Iris pigment epithelial cell (primary cell): ENCODE results near the gene ECT2L.

GRCh38 chr6:138183283-138183792, 21.6 kb downstream of the ARFGEF3 start:
- RRBS: no CpG with 5 or more reads among the region's 6 CpGs

GRCh38 chr6:138540354-138540947, 41.2 kb upstream of the NHSL1 start:
- RRBS: no CpG with 5 or more reads among the region's 4 CpGs

DNA sequence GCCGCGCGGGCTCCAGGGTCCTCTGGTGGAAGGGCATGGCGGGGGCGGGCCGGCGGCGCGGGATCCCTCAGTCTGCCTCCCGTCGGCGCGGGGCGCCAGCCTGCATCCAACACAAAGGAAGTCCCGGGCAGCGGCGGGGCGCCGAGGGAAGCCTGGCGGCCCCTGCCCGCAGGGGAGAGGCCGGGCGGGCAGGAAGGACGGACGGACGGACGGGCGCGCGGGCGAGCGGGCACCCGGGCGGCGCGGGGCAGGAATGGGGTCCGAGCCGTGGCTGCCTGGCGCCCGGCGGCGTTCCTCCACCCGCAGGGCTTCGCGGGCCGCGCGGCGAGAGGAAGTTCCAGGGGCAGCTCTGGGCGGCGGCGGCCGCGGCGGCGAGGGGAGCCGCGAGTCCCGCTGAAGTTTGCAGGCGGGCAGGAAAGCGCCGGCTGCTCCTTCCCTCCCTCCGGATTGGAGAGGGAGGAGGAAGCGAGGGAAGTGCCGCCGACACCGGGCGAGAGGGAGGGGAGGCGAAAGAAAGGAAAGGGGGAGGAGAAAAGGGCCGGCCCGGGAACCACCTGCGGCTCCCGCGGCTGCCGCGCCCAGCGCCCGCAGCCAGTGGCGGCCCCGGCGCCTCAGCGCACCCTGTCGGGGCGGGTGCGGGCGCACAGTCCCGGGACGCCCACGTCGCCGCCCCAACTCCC, 80.7 kb upstream of the CCDC28A start:
- RRBS: 2% methylated on average over 62 of the region's 91 CpGs

GRCh38 chr6:138795555-138796676, at the start of gene ECT2L:
TSS of gene ECT2L (plus strand) at chr6:138796087.
- RRBS: 8% methylated on average over 13 of the region's 53 CpGs

DNA sequence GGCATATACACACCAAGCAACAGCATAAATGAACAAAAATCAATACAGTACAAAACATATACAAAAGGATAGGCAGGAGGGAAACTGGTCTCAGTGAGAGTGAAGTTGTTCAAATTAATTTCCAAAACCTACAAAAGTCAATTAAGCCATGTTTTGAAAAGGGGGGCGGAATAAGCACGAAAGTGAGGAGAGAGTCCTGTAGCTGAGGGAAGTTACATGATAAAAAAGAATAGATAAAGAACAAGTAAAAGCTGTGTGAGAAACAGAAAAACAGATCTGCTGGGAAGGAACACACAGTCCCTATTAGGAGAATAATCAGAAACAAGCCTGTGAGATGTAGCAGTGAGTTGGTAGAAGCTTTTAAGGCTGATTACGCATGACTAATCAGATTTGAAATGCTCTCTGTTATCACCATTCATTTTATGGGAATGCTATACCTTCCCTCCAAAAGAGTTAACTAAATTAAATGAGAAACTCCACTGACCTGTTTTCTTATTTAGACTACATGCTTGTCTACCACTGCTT, 15.9 kb downstream of the REPS1 start:
- RRBS: no CpG with 5 or more reads among the region's 3 CpGs

GRCh38 chr6:139014985-139015535, 13.5 kb upstream of the ABRACL start:
- RRBS: no CpG with 5 or more reads among the region's 3 CpGs

- RRBS: no CpG with 5 or more reads among the region's 5 CpGs
Measured at GRCh38 chr6:139133453-139133652, 1.5 kb upstream of the HECA start.

DNA sequence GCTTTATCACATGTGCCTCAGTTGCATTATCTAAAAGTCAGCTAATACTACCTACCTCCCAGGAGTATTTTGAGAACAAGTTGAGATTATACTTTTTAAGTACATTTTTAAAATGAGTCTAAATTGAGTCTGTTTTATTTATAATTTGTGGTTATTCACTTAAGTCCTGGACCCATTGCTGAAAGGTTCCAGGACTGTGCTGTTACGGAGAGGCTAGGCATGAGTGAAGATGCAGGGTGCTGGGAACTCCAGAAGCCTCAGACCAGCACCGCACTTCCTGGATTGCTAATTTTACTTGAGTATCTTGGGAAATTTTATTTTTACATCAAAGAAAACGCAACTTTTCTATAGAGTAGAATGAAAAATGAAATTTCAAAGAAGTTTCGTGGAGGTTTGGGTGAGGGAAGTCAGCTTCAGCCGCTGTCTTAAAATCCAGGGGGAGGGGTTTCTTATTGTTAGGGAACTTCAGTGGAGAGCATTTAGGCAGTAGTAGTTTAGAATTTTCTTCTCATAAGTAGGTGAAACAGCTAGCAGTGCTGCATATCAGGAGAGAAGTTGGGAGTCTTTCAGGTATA, 41.4 kb downstream of the HECA start:
- RRBS: no CpG with 5 or more reads among the region's 5 CpGs

GRCh38 chr6:139373669-139373961, 833 bp downstream of the CITED2 start:
- RRBS: 2% methylated on average over 5 of the region's 22 CpGs

- RRBS: no CpG with 5 or more reads among the region's 10 CpGs
Measured at GRCh38 chr6:139539775-139540183, 165.3 kb upstream of the CITED2 start.

GRCh38 chr6:139981806-139982186, 607.3 kb upstream of the CITED2 start:
- RRBS: no CpG with 5 or more reads among the region's 5 CpGs

DNA sequence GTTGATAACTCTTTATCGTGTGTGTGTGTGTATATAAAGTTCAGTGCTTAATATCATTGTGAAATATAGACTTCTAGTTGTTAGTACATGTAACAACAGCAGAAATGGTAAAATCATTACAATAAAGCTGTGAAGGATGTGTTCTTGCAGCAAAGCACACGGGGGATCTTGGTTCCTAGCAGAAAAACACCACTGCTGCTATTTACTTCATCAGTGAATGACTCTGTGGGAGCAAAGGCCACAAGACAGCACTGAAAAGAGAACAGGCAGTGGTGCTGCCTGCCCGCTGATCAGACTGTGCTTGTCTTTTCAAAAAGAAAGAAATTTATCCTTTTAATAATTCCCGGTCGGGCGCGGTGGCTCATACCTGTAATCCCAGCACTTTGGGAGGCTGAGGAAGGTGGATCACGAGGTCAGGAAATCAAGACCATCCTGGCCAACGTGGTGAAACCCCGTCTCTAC, 689.9 kb upstream of the CITED2 start:
- RRBS: no CpG with 5 or more reads among the region's 10 CpGs

- RRBS: 96% methylated on average over 11 of the region's 51 CpGs
Measured at GRCh38 chr6:140148193-140149041, 774.0 kb upstream of the CITED2 start.

DNA sequence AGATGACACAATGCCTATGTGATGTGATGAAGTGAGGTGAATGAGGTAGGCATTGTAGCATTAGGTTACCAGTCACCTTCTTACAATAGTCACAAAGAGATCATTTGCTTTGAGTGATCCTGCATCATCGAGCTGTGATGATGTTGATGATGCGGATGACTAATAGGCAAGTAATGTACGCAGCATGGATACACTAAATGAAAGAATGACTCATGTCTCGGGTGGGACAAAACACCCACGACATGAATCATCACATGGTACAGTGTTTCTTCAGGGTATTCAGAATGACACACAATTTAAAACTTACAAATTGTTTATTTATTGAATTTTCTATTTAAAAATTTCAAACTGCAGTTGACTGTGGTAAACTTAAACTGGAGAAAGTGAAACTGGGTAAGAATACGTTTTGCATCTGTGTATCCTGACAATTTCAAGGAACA, 806.2 kb upstream of the GJE1 start:
- RRBS: no CpG with 5 or more reads among the region's 6 CpGs

DNA sequence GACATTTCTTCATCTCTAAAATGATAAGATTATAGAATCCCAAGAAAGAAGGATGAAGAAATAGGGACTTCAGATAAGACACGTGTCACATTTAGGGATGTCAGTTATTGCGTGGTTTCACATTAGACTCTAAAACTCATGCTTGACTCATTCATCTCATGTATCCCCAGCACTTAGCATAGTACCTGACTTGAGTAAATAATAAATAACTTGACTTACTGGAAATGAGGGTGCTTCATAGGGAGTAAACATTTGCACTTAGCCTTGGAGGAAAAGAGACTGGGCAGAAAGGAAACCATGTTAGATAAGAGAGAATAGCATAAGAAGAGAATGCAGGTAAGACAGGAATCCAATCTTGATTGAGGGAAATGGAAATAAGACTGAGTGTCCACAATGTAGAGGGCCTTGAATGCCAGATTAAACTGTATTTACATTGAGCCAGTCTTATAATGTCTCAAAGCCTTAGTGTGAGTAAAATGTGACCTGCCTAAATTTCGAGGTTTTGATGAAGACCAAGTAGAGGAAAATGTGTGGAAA, 37.3 kb downstream of the VTA1 start:
- RRBS: no CpG with 5 or more reads among the region's 3 CpGs

GRCh38 chr6:142335291-142335933, 33.6 kb downstream of the ADGRG6 start:
- RRBS: no CpG with 5 or more reads among the region's 3 CpGs

- RRBS: no CpG with 5 or more reads among the region's 4 CpGs
Measured at GRCh38 chr6:142375276-142375819, 73.5 kb downstream of the ADGRG6 start.

GRCh38 chr6:142537775-142538488, 236.1 kb downstream of the ADGRG6 start:
- RRBS: no CpG with 5 or more reads among the region's 10 CpGs